Subcutaneous adipose tissue (tissue), 3 donors: ENCODE results near the genes SLC25A18, PEX26 and TUBA8.

DNA sequence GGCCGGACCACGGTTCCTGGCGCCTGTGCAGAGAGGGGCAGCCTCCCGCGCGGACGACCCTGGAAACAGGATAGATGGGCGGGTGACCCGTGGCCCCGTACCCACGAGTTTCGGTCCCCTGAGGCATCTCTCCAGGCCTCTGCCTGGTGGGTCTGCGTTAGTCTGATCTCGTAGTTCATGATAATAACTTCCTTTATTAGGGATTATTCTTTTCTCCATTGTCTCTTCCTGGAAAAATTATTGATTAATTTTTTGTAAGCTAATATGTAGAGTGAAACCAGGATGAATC, 2925.4 kb upstream of the OR11H1 start:
- PRO-cap = no peak
- RAMPAGE, long total RNA, 3 experiments = no peak in any of the 3 experiments

GRCh38 chr22:16603019-16603703, 10.6 kb upstream of the CCT8L2 start:
- PRO-cap = no peak
- RAMPAGE, long total RNA, 3 experiments = no peak in any of the 3 experiments

DNA sequence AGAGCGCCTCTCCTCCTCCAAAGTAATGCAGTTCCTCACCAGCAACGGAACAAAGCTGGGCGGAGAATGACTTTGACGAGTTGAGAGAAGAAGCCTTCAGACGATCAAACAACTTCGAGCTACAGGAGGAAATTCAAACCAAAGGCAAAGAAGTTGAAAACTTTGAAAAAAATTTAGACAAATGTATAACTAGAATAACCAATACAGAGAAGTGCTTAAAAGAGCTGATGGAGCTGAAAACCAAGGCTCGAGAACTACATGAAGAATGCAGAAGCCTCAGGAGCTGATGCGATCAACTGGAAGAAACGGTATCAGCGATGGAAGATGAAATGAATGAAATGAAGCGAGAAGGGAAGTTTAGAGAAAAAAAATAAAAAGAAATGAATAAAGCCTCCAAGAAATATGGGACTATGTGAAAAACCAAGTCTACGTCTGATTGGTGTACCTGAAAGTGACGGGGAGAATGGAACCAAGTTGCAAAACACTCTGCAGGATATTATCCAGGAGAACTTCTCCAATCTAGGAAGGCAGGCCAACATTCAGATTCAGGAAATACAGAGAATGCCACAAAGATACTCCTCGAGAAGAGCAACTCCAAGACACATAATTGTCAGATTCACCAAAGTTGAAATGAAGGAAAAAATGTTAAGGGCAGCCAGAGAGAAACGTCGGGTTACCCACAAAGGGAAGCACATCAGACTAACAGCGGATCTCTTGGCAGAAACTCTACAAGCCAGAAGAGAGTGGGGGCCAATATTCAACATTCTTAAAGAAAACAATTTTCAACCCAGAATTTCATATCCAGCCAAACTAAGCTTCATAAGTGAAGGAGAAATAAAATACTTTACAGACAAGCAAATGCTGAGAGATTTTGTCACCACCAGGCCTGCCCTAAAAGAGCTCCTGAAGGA, 69.1 kb upstream of the CCT8L2 start:
- PRO-cap = no peak
- RAMPAGE, long total RNA, 3 experiments = no peak in any of the 3 experiments

GRCh38 chr22:17119483-17120062, 1.6 kb downstream of the TMEM121B start:
- PRO-cap = no peak
- RAMPAGE, long total RNA, 3 experiments = no peak in any of the 3 experiments

DNA sequence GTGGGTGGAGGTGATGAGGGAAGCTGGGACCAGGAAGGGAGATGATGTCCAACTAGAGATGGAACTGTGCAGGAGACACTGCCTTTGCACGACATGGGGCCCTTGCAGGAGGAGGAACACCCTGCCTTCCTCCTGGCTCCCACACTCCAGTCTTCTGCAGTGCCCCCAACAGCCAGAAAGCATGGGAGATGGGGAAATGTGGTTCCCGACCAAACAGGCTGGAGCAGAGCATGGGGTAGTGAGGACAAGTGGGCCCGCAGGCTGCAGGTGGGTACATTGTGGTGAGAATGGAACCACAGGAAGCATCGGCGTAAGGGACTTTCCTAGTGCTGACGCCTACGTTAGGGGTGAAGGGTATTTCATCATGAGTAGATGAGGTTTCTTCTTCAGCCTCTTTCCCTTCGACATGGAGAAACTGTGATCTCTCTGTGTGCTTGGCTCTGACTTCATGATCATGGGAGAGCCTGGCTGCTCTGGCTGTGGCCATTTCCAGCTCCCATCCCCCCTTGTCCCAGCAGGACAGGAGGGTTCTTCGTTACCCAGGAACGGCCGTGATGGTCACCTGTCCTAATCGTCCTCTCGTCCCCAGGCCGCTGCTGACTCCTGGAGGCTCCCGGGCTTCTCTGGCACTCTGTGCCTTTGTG, 65.4 kb upstream of the CECR2 start:
- PRO-cap = no peak
- RAMPAGE, long total RNA, 3 experiments = no peak in any of the 3 experiments

- PRO-cap = no peak
- RAMPAGE, long total RNA, 3 experiments = no peak in any of the 3 experiments
Observed at GRCh38 chr22:17472234-17472568, 91.1 kb upstream of the SLC25A18 start.

DNA sequence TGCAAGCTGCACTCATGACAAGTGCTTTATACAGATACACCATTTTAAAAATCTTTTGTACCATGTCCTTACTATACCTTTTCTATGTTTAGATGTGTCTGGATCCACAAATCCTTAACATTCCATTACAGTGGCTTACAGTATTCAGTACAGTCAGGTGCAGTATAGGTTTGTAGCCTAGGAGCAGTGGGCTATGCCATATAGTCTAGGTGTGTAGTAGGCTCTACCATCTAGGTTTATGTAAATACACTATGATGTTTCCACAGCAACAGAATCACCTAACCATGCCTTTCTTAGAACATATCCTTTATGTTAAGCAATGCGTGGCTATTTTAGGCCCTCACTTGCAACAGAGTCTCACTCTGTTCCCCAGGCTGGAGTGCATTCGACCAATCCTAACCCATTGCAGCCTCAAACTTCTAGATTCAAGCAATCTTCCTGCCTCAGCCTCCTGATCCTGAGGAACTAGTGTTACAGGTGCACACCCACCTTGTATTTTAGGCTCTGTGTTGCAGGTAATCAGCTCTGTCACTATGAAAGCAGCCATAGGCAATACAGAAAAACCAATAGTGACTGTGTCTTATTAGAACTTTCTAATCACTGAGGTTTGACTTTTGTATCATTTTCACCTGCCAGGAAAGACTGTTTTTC, 79.3 kb upstream of the SLC25A18 start:
- PRO-cap = no peak
- RAMPAGE, long total RNA, 3 experiments = no peak in any of the 3 experiments

- PRO-cap = bidirectional peak, plus-strand start at chr22:17563108, minus-strand start at chr22:17562952; bidirectional peak, plus-strand start at chr22:17563254, minus-strand start at chr22:17563168; unidirectional peak, plus-strand start at chr22:17563498
- RAMPAGE, long total RNA, 3 experiments = start-site peak on the plus strand in 3 of 3 experiments, at chr22:17563319-17563430 at its widest, 23 to 33 reads per replicate
Observed at GRCh38 chr22:17562761-17563748, at the start of gene SLC25A18. TSS of gene SLC25A18 (plus strand) at chr22:17563498.

DNA sequence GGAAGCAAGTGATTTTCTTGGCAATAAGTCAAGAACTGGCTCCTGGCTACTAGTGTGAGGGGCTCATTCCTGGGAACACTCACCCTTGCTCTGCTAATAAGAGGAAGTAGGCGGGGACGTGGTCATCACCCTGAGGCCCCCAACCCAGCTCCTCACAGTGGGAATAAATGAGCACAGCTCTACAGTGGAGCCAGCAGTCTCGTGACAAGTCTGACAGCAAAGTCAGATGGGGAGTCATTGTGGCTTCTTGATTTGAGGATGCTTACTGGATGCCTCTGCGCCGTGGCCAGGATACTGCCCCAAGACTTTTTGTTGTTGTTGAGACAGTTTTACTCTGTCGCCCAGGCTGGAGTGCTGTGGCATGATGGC, 6.9 kb downstream of the SLC25A18 start:
- PRO-cap = bidirectional peak, plus-strand start at position 52 of the sequence, minus-strand start outside the sequence; bidirectional peak, plus-strand start at position 193 of the sequence, minus-strand start at position 156 of the sequence
- RAMPAGE, long total RNA, 3 experiments = no peak in any of the 3 experiments

DNA sequence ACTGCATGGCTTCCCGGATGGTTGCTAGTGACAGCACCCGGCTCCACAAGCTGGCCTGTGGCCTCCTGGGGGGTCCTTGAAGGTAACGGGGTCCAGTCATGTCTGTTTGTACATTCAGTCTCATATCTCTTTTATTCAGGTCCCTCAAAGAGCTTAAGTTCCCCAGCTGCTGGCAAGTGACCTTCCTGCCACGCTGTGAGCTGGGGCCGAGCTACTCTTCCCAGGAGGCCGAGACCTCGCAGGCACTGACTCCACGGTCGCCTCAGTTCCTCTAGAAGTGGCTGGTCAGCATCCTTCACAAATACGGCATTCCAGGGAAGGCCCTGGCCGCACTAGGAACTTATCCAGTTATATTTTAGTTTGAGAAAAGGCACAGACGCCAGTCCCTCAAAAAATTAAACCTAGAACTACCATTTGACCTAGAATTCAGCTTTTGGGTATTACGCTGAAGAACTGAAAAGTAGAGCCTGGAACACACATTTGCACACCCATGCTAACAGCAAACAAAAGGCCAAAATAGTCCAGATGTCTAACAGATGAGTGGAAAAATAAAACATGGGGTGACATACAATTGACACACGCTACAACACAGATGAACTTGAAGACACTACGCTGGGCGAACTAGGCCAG, 16.1 kb downstream of the BID start:
- PRO-cap = no peak
- RAMPAGE, long total RNA, 3 experiments = no peak in any of the 3 experiments

GRCh38 chr22:17776108-17776322, 1.7 kb upstream of the BID start:
- PRO-cap = no peak
- RAMPAGE, long total RNA, 3 experiments = no peak in any of the 3 experiments

DNA sequence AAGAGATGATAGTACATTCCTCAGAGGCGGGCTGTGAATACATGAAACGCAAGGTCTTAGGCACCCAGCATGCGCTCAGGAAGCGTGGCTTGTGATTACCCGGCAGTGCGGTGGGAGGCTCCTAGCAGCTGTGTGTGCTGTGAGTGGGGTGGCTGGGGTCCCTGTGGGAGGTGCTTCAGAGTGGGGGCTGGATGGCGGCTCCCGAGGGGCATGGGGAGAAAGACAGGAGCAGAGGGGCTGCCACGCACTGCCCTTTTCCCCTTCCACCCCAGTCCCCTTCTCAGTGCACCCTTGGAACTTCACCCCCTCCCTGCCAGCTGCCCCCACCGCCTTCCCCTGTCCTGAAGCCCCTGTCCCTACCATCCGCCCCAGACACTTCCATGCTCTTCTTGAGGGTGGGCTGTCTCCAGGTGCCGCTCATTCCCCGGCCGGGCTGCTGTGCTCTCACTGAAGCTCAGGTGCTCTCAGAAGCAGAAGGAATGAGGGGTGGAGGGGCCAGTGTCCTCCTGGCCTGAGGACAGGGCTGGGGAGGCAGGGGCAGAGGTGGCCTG, 6.3 kb upstream of the BID start:
- PRO-cap = no peak
- RAMPAGE, long total RNA, 3 experiments = no peak in any of the 3 experiments

- PRO-cap = no peak
- RAMPAGE, long total RNA, 3 experiments = no peak in any of the 3 experiments
Observed at GRCh38 chr22:17966200-17966904, 58.0 kb downstream of the MICAL3 start.

DNA sequence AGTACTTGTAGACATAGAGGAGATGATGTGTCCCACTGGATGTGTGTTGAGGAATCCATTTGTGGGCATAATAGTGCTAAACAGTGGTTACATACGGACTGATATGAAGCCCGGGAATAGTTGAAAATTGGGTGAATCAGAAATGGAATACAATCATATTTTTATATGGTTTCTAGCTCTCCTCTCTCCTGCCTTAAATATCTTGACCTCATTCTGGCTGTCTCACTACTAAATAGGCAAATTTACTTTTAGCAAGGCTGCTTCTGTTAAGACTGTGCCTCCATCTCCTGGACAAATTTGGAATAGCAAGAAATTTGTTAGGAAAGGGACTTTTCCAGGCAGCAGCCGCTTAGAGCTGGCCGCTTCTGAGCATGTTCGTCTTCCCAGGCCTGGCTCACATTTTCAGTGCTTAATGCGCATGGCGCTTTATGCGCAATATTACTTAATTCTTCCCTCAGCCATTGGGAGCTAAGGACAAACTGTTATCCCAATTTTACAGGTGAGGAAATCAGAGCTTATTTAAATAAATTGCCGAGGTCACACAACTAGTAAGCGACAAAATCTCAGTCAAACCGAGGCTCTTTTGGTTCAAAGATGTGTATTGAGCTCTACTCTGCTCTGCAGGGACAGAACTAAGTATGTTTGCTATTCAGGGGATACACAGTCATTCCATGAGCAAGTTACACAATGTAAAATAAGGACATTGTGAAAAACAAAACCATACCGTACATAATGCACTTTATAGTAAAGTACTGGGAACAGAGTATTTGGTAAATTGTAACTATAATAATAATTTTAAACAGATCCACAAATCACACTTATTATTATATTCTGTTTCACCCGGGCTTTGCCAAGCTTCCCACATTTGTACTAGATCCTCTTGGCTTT, 1.6 kb upstream of the PEX26 start:
- PRO-cap = bidirectional peak, plus-strand start at position 516 of the sequence, minus-strand start at position 204 of the sequence
- RAMPAGE, long total RNA, 3 experiments = no peak in any of the 3 experiments

- PRO-cap = bidirectional peak, plus-strand start at chr22:18077998, minus-strand start at chr22:18077799
- RAMPAGE, long total RNA, 3 experiments = start-site peak on the plus strand in 1 of 3 experiments, at chr22:18078006-18078022 at its widest, 35 reads per replicate
Observed at GRCh38 chr22:18077626-18078798, at the start of gene PEX26. TSS of gene PEX26 (plus strand) at chr22:18077990.

GRCh38 chr22:18083016-18083798, 5.4 kb downstream of the PEX26 start:
- PRO-cap = no peak
- RAMPAGE, long total RNA, 3 experiments = no peak in any of the 3 experiments

DNA sequence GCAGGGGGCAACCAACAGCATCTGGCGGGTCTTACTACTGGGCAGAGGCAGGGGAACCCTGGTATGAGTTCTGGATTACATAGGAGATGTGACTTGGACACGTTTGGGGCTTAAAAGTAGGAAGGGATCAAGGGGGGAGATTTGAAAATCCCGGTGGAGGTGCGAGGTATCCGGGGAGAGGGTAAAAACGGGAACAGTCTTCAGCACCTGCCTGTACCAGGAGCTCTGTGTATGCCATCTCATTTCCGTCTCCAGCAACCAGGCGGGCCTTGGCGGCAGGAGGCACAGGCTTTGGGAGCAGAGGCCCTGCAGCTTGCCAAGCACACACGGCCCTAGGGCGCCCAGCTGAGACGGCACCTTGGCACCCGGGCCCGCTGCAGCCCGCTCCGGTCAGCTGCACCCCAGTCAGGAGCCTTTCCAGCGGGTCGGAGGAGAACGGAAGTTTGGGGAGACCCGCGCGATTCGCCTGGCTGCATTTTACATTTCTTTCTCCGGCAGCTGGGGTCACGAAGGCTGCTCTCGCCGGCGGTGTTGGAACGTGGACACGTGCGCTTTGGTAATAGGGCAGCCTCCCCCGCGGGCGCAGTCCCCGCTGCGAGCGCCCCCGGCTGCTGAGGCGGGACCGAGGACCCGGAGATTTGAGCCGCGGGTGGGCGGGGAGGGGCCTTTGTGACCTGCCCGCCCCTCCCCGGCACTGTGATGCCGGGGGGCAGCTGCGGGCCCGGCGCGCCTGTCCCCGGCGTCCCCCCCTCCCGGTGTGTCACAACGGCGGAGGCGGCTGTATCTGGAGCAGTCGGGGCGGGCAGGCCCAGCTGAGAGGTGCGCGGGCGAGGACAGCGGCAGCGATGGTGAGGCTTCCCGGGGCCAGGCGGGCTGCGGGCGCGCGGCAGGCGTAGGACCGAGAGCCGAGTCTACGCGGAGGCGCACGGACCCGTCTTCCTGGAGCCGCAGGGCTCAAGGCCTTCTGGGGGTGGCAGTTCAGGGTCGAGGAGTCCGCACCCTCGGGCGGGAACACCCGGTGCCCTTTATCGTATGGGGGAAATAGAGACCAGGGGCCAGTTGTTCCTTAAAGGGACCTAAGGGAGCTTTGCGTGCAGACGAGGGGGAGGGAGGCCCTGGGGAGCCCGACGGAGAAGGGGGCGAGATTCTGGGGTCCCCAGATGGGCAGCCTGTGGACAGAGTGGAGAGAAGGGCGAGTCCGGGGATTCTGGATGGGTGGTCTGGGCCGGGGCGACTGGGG, at the start of gene TUBA8:
TSS of gene TUBA8 (plus strand) at position 789 of the 1,240 bp plus-strand sequence.
- PRO-cap = unidirectional peak, plus-strand start at position 585 of the sequence; unidirectional peak, plus-strand start at position 792 of the sequence
- RAMPAGE, long total RNA, 3 experiments = start-site peak on the plus strand in 2 of 3 experiments, centred at positions 666 to 776 of the sequence, 30 to 64 reads per replicate

GRCh38 chr22:18113614-18113867, 2.9 kb downstream of the TUBA8 start:
- PRO-cap = no peak
- RAMPAGE, long total RNA, 3 experiments = no peak in any of the 3 experiments

DNA sequence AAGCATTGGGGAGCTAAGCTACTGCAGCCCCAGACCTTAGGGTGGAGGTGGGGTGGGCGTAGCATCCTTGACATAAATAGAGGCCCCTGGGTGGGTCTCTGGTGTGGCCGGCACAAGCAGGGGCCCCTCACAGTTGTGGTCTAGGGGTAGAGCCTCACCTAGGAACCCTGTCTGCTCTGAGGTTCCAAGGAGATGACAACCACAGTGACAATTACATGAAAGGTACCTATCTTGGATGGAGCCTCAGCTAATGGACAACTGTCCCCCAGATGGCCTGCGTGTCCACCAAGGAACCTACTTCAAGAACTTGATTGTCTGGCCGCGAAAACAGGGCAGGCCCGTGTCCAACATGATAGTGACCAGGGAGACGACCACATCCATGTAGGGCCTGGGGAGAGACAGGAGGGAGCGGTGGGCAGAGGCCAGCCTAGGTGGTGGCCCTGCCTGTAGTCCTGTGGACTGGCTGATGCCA, 8.0 kb downstream of the TMEM191B start:
- PRO-cap = no peak
- RAMPAGE, long total RNA, 3 experiments = no peak in any of the 3 experiments

DNA sequence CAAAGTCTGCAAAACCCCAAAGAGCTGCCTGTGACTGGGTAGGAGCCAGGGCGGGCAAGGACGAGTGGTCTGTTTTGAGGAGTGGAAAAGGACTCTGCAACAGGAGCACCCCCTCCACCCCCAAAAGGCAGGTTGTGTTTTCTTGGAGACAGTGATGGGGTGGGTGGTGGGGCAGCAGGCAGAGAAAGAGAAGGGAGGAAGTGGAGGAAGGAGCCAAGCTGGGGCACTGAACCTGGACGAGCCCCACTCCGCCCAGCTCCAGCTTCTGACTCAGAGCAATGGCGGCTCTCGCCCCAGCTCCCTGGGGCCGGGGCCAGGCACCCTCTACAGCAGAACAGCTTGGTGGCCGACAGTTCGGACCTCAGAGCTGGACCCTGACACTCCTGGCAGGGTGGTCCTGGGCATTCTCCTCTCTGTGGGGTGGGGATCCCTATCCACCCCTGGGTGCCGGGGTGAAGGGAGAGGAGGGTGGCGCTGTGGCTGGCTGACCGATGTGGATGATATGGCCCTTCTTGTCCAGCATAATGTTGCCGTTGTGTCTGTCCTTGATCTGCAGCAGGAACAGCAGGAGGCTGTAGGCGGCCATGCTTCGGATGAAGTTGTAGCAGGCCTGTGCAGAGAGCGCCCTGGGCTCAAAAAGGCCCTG, 9.3 kb downstream of the TMEM191B start:
- PRO-cap = no peak
- RAMPAGE, long total RNA, 3 experiments = no peak in any of the 3 experiments